ENCODE measurements around the genes PRKAG2, XRCC2 and HTR5A.

DNA sequence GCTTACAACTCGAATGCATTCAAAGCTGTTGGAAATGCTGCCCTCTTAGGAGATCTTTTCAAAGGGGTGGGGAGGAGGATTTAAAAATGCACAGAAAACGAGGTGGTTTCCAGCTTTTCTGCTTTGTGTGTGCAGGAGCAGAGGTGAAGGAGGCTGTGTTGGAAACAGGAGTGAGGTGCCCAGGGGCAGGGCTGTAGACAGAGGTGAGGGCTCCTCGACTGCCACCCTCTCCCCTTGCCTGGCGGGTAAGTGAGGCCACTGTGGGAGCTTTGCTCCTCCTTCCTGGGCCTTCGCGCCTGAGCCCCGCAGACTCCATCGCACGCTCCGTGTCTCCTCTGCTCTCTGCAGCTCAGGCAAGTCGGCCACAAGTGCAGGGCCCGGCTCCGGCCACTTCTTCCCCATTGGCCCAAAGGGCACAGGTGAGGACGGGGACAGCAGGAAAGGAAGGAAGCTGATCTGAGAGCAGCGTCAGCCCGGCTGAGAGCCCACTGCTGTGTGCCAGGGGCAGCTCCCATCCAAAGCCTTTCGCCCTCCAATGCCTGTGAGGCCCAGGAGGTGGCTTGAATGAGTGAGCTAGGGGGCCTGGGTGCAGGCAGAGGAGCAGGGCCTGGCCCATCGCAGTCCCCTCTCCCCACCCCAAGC is 33.6 kb upstream of the RHEB start:
- PRO-cap, 3 experiments = no peak in any of the 3 experiments
- RRBS = 28% methylated on average over 2 of the region's 18 CpGs

DNA sequence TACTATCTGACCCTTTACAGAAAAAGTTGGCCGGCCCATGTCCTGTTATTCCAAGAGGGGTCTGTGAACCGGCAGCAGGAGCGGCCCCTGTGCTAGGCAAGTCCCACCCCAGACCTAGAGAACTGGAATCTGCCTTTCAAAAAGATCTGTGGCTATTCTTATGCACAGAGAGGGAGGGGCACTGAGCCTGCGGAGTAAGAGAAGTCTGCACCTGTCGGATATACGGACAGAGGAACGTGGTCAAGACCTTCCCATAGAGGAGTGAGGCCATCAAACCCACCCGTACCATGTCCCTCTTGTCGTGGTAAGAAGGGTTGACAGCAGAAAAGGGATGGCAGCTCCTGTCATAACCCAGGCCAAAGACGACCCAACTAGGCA is 109.5 kb upstream of the RHEB start:
- PRO-cap, 3 experiments = no peak in any of the 3 experiments
- RRBS = no CpG with 5 or more reads among the region's 10 CpGs

GRCh38 chr7:151630875-151631458 is 111.3 kb upstream of the RHEB start:
- PRO-cap, 3 experiments = no peak in any of the 3 experiments
- RRBS = no CpG with 5 or more reads among the region's 13 CpGs

DNA sequence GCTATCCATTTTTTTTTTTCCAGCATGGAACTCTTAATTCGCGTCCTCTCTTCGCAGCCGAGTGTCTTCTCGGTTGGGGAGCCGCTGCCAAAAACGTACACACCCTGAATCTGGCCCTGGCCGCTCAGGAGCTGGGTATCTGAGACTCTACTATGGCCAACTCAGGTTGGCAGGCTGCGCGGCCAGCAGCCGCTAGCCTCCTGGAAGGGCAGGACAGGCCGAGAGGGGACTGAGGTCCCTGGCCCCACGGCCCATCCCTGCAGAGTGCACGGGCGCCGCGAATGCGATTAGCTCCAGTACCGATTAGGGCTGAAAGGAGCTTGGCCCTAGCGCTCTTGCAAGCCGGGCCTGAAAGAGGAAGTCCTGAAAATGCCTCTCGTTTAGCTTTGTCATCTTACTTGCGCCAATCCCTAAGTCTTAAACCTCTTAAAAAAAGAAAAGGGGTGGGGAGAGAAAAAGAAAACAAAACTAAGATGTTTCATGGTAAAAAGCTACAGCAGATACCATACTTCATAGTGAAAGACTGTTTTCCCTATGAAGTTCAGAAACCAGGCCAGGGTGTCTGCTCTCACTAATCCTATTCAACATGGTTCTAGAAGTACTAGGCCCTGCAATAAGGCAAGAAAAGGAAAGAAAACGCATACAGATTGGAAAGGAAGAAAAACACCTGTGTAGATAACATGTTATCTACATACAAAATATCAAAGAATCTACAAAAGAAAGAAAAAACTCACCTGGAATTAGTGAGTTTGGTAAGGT is 113.3 kb upstream of the RHEB start:
- PRO-cap, 3 experiments = no peak in any of the 3 experiments
- RRBS = no CpG with 5 or more reads among the region's 24 CpGs

DNA sequence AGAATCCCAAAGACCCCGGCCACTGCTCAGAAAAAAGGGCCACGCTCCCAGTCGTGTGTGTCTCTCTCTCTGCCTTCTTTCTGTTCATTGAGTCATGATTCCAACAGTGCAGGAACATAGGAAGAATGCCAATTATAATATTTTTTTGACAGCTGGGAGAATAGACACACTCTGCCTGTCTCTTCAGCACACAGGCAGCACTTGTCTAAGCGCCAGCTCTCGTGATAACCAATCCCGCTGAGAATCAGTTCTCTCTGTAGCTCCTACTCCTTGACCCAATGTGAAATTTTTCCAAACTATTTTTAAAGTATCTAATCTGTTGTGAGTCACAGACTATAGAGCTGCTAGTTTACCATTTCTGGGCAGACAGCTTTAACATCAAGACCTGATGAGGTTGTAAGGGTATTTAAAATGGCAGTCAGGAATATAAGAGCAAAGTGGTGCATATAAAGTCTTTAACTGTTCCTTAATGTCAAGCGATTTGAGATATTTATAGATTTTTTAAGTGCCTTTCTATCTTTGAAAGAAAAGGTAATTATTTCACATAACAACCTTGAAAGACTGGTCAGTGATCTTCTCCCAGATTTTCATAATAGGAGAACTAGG is 145.8 kb upstream of the RHEB start:
- PRO-cap, 3 experiments = no peak in any of the 3 experiments
- RRBS = no CpG with 5 or more reads among the region's 7 CpGs

- PRO-cap, 3 experiments = no peak in any of the 3 experiments
- RRBS = 14% methylated on average over 9 of the region's 20 CpGs
These were observed 149.1 kb downstream of the PRKAG2 start for GRCh38 chr7:151727588-151728380.

DNA sequence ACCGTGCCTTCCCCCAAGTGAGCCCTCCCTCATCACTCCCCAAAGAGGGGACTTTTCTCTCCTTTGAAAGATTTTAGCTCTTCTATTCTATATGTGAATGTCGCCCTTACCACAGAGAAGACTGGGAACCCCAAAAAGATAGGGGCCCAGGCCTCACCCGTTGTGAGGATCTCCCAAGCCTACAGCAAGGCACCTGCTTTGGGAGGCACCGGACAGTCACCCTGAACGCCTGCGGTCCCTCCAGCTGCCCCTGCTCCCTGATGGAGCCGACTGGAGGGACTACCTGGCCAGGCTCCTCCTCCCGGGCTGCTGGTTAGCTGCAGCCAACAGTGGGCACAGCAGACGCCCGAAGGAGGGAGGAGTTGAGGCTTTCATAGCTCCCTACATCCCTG is 137.0 kb downstream of the PRKAG2 start:
- PRO-cap, 3 experiments = no peak in any of the 3 experiments
- RRBS = 97% methylated on average over 4 of the region's 10 CpGs

DNA sequence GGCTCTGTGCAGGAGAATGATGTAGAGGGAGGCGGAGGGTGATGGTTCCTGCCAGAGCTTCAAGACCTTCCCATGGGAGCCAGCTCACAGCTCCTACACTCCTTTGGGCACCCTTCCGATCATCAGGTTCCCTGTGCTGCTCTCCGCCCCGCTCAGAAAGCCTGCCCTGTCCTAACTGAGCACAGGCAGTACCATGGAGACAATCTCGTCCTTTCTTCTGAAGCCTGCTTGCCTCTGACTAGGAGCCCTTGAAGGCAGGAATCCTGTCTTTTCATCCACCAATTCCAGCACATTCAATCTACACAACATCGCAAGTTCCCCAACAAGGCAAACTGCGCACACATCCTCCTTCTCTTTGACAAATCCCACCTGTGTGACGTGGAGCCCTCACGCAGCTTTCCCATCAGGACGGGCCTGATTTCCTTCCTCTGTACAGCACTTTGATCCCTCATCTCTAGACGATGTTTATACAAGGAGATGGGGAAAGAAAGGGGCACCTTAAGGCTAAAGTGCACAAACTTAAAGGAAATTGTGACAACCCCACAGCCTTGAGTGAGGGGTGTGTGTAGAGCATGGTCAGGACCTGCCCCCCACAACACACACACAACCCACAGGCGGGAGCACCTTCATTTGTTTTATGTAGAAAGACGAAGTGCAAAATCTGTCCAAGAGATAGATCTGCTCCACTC is 97.3 kb downstream of the PRKAG2 start:
- PRO-cap, 3 experiments = no peak in any of the 3 experiments
- RRBS = no CpG with 5 or more reads among the region's 13 CpGs

- PRO-cap, 3 experiments = no peak in any of the 3 experiments
- RRBS = 82% methylated on average over 7 of the region's 16 CpGs
These were observed 36.4 kb downstream of the PRKAG2 start for GRCh38 chr7:151840397-151841107.

DNA sequence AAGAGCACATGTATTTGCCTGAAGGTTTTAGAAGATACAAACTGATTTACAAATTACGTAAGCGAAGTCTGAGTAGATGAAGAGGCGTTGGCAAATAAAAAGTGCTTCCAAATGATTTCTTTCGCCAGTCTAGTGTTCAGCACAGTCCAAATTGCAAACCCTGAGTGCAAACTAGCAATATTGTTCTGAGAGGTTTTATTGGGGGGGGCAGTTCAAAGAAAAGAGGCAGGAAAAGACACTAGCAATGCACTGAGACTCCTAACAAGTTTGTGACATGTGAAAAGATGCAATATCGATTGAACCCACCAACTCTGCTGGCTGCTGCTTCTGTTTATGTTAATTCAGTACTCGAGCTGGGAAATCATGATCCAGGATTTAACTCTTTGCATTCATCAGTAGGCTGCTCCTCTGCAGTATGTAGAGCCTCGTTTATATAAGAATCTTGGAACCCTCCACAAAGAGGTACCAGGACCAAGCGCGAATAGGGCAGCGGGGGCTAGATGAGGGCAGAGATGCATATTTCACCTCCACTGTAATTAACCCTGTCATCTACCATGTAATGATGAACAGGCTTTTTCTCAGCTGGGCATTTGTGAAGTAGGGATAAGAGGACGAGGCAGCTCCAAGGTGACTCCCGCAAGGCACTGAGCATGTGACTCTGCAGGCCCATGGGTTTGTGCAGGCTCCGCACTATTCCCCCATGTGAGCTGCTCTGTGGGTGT is 7.9 kb downstream of the PRKAG2 start:
- PRO-cap, 3 experiments = no peak in any of the 3 experiments
- RRBS = no CpG with 5 or more reads among the region's 13 CpGs

- PRO-cap, 3 experiments = peak in 3 of 3 experiments; most common plus-strand start chr7:151877236 (in 3); most common minus-strand start chr7:151877115 (in 3)
- RRBS = 1% methylated on average over 20 of the region's 103 CpGs
These were observed at the start of gene PRKAG2 for GRCh38 chr7:151876996-151877919. Gene PRKAG2 (minus strand): TSS chr7:151877115.

GRCh38 chr7:151894456-151894862 is 17.5 kb upstream of the PRKAG2 start:
- PRO-cap, 3 experiments = peak in 2 of 3 experiments; most common minus-strand start chr7:151894742 (in 2)
- RRBS = 67% methylated on average over 1 of the region's 18 CpGs

- PRO-cap, 3 experiments = peak in 1 of 3 experiments; most common plus-strand start chr7:152131323 (in 1)
- RRBS = 75% methylated on average over 4 of the region's 35 CpGs
These were observed 105.5 kb downstream of the GALNT11 start for GRCh38 chr7:152130753-152131609.

- PRO-cap, 3 experiments = no peak in any of the 3 experiments
- RRBS = no CpG with 5 or more reads among the region's 15 CpGs
These were observed 119.8 kb downstream of the GALNT11 start for GRCh38 chr7:152144960-152145924.

DNA sequence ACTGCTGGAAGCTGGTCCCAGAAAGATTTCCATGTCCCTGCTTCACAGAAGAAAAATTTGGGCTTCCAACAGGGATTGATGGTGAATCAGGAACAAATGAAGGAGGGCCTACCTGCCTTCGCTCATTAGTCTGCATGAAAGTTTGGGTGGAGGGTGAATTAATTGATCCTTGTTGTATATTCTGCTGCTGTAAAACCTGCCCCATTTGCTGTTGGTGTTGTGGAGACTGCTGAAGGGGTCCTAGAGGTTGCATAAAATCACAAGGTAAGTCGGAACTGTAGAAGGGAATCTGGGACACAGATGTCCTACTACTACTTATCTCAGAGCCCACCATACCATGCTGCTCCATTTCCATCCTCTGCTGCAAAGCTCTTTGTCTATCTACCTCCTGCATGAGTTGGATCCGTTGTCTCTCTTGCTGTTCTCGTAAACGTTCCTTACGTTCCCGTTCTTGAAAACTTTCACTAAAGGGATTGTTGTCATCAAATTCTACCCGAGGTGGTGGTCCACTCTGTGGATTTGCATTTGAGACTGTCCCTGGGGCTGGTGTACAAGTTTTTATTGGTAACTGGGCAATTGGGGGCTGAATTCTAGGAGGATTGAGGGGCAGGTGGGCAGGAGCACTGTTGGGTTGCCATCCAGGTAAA is 137.6 kb downstream of the GALNT11 start:
- PRO-cap, 3 experiments = no peak in any of the 3 experiments
- RRBS = no CpG with 5 or more reads among the region's 8 CpGs

GRCh38 chr7:152676047-152676464 is at the start of gene XRCC2:
Gene XRCC2 (minus strand): TSS chr7:152676141.
- PRO-cap, 3 experiments = peak in 3 of 3 experiments; most common plus-strand start chr7:152676317 (in 2); most common minus-strand start chr7:152676141 (in 3)
- RRBS = 0% methylated on average over 10 of the region's 35 CpGs

DNA sequence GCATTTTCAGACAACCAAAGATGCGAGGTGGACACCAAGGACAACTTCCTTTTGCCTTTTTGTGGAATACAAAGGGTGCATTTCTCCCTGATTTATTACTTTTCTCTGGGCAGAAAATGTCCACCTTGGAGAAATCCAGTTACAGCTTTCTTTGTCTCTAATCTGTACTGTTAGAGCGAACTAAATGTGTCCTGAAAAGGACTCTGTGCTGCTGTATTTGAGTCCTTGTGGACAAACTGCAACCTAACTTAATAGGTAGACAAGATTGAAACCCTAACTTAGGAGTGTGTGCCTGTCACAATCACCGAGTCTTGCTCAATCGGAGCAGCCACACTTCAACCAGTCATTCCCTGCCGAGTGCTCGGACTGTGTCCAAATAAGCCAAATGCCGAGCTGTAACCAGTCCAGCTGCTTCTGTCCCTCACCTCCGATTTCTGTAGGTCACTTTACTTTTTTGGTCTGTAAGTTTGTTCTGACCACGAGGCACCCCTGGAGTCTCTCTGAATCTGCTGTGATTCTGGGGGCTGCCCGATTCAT is 139.8 kb downstream of the ACTR3B start:
- PRO-cap, 3 experiments = no peak in any of the 3 experiments
- RRBS = no CpG with 5 or more reads among the region's 10 CpGs

DNA sequence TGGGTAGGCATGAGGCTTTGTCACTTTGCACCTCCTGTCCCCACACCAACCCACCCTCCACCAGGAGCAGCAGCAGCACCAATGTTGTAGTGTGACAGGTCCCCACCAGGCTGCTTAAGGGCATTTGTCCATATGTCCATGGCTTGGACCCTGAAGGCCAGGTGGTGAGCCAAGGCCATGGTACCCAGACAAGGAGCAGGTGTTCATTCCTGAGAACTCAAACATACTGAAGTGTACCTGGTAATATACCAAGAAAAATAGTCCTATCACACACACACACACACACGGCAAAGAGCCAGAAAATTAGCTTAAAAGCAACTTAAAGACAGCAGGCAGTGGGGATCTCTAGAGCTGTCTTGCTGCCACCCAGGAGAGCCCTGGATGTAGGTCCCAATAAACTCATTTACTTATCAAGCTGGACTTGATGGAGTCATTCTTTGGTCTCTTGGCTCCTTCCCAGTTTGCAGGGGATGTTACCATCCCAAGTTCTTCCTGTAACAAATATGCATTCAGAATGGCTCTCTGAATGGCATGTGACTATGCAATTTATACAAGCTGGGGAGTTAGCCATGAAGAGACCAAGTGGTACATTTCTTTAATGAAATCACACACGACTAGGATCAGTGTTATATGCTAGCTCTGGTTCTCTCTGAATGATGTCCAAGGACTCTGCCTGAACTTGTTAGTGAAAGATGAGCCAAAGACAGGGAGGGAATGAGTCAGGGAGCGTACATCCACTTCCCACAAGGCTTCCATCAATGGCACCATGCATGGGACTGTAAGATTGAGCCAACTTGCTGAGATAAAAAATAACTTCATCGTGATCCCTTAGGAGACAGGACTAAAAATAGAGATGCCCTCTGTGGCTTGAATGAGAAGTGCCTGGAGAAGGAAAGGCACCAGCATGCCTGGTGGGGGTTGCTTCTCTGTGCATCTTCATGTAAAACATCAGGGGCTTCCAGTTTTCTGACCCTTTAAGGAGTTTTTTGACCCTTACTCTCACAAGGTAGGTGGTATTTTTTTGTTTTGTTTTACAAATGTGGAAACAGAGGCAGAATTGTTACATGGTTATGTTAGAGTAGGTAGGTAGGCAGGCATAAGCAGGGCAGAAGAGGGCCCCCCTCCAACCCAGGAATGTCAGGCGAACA is 629.5 kb downstream of the ACTR3B start:
- PRO-cap, 3 experiments = no peak in any of the 3 experiments
- RRBS = no CpG with 5 or more reads among the region's 5 CpGs

GRCh38 chr7:153404334-153405775 is 645.3 kb downstream of the ACTR3B start:
- PRO-cap, 3 experiments = no peak in any of the 3 experiments
- RRBS = 33% methylated on average over 1 of the region's 20 CpGs

DNA sequence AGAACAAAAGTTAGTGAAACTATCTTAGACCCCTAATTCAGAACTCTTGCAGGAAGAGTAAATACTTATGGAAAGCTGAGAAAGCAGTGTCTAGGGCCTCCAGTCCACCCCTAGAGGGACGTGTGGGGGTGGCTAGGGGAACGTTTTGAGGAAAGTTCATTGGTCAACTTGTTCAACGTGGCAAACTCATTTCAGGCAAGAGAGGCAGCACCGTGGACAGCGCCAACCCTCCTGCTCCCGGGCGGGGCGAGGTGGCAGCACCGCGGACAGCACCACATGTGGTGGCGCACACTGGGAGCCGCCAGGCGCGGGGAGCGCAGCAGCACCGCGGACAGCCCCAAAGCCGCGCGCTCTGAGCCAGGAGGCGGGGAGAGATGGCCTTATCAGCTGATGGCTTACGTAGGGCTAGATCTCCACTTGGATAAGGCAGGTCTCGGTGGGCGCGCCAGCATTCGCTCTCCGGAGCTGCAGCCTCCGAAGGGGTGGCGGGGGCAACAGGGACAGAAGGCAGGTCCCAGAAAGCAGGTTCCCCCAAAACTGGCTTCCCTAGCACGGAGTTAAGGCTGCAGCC is at the start of gene HTR5A:
Gene HTR5A, plus strand, starts transcription at position 448 of the 571 bp plus-strand sequence.
- PRO-cap, 3 experiments = no peak in any of the 3 experiments
- RRBS = 1% methylated on average over 8 of the region's 30 CpGs

Data from breast (tissue), 4 donors.